LUHMES (cell line): ENCODE data around the genes PPP2R2D and BNIP3.

- PRO-cap, result no peak
Observed at GRCh38 chr10:131841038-131841406, 59.8 kb upstream of the PPP2R2D start.

- PRO-cap, result bidirectional peak, plus-strand start at chr10:131901027, minus-strand start at chr10:131900893
Observed at GRCh38 chr10:131900737-131901357, at the start of gene PPP2R2D. Gene PPP2R2D (plus strand): TSS chr10:131901008.

- PRO-cap, result no peak
Observed at GRCh38 chr10:131947790-131948371, 33.8 kb downstream of the BNIP3 start.

DNA sequence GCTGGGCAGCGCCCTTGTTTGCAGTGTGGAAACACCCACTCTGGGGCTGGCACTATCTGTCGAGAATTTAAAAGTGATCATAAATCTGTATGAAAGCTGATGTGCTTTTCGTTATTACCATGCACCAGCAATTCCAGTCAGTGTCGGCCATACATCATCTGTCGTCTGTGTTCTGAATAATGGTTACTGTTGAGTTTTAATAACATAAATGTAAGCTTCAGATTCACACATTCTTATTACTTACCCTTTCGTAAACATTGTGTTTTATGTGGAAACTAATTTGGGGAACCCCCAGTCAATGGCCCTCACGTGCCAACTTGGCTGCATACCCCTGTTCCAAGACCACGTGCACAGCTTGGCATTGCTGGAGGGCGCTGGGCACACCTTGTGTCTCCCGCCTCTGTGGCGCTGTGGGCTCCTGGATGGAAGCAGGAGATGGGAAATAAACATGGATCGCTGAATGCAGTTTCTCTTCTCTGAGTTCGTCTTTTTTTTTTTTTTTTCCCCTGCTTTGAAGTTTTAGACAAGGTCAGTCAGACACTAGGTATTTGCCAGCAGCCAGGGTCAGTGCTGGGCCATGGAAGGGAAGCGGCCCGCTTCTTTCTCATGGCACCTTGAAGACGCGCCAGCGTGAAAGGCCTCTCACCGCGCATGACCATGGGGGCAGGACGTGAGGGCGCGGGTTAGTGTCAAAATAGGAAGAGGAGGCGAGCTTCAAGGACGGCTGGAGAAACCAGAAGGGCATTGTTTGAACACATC lies 27.4 kb downstream of the BNIP3 start:
- PRO-cap, result no peak

- PRO-cap, result bidirectional peak, plus-strand start at chr10:131982185, minus-strand start at chr10:131981924
Observed at GRCh38 chr10:131981662-131982551, at the start of gene BNIP3. Gene BNIP3 (minus strand): TSS chr10:131981923.

GRCh38 chr10:132108153-132108480 lies 42.4 kb downstream of the JAKMIP3 start:
- PRO-cap, result no peak

GRCh38 chr10:132161837-132162751 lies 24.7 kb upstream of the DPYSL4 start:
- PRO-cap, result no peak

- PRO-cap, result no peak
Observed at GRCh38 chr10:132248783-132249552, 58.8 kb downstream of the STK32C start.

DNA sequence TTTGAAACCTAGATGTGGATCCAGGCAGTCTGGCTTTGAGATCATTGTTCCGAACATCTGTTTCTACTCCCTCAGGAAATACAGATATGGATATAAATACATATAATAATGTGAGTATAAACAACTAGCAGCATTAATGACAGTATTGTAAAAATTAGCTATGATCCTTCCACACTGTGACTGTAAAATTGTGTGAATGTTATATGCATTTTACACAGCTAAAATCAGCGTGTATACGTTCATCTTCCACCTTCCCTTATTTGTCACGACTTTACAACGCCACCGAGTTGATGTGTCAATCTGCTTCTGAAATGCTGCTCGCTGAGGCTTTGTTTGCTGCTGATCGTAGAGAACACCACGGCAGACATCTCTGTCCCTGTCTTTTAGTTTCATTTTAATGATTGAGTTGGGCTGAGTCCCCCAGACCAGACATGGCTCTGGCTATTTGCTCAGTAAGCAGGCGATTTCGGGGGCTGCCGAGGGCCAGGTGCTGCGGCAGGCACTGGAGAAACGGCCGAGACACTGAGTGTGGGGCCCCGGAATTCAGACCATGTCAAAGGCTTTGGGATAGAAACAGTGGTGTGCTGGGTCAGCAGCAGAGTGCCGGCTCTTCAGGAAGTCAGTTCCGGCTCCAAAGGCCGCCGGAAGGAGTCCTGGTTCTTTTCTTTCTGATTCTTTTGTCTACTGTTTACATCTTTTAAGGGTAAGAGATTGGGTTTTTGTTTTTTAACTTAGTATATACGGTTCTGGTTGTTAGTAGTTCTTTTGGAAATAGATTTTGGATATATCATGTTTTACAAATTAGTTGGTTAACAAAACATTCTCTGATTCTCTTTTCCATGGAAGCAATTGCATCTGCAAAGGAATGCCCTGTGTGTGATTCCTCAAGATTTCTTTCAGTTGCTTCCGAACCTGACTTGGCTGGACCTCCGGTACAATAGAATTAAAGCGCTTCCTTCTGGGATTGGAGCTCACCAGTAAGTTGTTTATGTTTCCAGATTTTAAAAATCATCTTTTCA lies 5.0 kb downstream of the LRRC27 start:
- PRO-cap, result no peak

DNA sequence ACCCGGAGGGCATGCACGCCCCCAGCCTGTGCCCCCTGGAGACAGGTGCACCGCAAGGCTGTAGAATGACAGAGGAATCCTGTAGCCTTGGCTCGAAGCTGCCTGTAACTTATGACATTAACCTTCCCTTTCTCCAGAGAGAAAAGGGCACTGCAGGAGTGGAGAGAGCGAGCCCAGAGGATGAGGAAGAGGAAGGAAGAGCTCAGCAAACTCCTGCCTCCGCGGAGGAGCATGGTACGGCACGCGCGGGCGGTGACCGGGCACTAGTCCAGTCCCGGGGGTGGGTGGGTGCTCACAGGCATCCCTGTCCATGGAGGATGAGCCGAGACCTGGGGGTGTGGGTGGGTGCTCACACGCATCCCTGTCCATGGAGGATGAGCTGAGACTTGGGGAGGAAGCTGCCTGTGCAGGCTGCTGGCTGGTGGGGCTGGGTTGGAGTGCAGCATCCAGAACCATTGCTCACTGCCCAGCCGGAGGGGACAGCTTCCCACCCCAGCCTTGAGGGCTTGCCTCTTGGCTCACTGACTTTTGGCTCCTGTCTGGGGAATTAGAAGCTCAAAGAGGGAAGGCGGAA lies 23.7 kb downstream of the LRRC27 start:
- PRO-cap, result no peak

DNA sequence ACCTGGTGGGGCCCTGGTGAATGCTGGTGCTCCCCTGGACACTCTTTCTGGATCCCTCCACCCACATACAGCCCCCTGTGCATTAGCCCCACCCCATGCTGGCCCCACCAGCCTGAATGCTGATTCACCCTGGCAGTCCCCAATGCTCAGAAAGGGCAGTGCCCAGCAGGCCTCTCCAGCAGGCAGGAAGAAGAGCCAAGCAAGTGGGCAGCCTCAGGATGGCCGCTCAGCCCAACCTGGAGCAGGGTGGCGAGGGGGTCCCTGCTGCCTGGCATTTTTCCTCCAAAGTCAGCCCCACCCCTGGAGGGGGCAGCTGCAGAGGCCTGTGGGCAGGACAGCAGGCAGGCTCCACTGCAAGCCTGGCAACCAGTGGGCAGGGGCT lies 1.7 kb upstream of the PWWP2B start:
- PRO-cap, result no peak

- PRO-cap, result no peak
Observed at GRCh38 chr10:132397975-132398992, 1.3 kb downstream of the PWWP2B start.

DNA sequence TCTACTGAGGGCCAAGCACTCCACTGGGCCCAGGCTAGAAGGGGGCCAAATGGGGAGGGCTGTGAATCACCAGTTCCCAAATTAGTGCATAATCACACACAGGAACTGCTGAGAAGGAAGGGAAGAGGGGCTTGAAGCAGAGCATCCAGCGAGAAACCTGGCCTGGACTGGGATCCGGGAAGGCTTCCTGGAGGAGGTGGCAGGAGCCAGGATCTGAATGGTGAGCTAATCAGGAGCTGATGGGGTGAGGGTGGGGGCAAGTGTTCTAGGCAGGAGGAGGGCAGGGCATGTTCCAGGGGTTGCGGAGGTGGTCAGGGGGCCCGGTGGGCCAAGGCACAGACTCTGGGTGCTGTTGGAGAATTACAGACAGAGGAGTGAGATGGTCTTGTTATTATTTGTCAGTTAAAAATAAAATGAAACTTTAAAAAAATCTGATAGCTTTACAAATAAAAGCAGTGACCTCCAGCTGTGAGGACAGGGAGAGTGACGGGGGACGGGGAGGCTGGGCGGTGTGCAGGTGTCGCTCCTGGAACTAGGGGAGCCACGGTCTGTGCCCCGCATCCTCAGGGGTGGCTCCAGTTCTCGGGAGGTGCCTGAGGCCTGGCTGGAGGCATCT lies 12.8 kb downstream of the PWWP2B start:
- PRO-cap, result no peak

DNA sequence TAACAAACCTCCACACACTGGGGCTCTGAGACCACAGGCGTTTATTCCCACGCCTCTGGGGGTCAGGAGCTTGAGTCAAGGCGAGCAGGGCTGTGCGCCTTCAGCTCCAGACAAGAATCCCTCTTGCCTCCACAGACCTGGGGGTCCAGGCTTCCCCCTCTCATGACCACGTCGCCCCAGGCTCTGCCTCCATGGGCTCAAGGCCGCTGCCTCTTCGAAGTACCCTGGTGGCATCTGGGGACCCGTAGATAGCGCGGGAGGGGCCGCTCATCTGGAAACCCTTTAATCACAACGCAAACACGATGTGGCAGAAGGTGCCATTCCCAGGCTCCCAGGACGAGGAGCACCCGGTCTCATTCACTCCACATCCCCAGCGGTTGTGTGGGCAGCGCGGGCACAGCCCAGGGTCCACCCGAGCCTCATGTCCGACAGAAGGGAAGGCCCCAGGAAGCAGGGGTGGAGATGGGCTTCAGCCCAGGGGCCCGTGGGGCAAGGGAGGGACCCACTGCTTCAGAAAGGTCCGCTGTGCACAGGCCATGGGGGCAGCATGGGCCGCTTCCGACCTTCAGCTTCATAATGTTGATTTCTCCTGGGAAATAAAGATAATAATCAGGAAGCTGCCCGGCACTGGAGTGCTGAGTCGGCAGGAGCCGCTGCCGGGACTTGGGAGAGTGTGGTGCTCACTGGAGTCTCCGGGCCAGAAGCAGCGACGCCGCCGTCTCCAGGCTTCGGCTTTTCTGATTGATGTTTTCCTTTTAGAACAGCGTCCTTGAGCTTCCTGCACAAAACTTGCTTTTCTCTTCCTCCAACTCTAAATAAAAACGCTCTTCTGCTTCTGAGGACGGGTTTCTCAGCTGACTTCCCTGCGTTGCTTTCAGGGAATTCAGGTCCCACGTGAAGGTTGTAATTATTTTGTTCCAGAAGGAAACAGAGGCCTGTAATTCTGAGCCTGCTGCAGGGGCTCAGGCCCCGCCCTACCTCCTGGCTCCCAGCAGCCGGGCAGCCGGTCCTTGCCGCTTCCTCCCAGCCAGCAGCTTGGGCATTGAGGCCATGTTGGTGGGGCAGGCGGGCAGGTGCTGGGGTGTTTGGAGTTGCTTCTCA lies 14.4 kb downstream of the PWWP2B start:
- PRO-cap, result no peak

GRCh38 chr10:132417675-132418514 lies 20.9 kb downstream of the PWWP2B start:
- PRO-cap, result no peak

DNA sequence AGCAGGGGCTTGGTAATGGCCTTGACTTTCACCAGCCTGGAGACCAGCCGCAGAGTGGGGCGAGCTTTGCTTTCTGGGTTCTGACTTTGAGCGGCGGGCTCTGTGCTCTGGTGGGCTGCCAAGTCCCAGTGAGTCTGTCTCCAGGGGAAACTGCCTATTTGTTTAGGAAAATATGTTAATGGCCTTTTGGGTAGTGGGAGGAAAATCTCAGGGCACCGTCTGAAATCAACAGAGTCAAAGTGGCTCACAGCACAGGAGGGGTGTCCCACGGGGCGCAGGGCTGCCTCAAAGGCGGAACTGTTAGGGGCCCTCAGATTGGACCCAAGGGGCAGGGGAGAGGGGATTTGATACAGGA lies 68.0 kb upstream of the INPP5A start:
- PRO-cap, result no peak

GRCh38 chr10:132506649-132507148 lies 30.9 kb upstream of the INPP5A start:
- PRO-cap, result no peak

GRCh38 chr10:132546504-132547671 lies 9.3 kb downstream of the INPP5A start:
- PRO-cap, result no peak

- PRO-cap, result no peak
Observed at GRCh38 chr10:132562675-132563625, 25.4 kb downstream of the INPP5A start.

DNA sequence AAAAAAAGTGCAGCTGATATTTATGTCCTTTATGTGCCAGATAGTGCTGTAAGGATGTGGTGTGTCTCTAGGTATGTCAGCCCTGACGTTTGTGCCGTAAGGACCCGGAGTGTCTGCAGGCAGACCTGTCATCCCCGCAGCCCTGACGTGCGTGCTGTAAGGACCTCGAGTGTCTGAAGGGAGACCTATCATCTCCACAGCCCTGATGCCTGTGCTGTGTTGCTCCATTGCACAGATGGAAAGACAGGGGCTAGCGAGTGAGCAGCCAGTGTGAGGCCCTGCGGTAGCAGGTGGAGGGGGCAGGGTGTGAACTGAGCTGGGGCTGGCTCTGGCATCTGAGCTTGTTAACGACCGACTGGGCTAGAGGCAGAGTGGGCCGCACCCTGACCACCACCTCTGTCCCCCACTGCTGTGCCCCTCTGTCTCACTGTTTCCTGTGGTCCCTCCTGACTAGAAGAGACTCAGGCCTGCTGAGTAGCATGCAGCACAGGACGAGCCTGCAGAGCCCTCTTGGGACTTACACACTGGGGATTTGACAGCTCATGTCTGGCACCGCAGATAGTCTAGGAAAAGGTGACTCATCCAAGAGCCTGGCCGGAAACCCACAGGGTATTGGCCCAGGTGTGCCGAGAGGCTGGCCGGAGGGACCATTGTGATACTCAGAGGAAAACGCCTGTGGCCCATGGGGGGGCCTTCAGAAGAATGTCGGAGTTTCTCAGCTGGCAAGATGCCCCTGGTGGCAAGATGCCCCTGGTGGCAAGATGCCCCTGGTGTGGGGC lies 34.2 kb downstream of the INPP5A start:
- PRO-cap, result no peak